ENCODE data around the gene NCF4.

- PRO-cap = no peak
These were observed 121.3 kb downstream of the APOL5 start for GRCh38 chr22:35838925-35839332.

GRCh38 chr22:35903069-35903667 lies 125.5 kb downstream of the RBFOX2 start:
- PRO-cap = no peak

DNA sequence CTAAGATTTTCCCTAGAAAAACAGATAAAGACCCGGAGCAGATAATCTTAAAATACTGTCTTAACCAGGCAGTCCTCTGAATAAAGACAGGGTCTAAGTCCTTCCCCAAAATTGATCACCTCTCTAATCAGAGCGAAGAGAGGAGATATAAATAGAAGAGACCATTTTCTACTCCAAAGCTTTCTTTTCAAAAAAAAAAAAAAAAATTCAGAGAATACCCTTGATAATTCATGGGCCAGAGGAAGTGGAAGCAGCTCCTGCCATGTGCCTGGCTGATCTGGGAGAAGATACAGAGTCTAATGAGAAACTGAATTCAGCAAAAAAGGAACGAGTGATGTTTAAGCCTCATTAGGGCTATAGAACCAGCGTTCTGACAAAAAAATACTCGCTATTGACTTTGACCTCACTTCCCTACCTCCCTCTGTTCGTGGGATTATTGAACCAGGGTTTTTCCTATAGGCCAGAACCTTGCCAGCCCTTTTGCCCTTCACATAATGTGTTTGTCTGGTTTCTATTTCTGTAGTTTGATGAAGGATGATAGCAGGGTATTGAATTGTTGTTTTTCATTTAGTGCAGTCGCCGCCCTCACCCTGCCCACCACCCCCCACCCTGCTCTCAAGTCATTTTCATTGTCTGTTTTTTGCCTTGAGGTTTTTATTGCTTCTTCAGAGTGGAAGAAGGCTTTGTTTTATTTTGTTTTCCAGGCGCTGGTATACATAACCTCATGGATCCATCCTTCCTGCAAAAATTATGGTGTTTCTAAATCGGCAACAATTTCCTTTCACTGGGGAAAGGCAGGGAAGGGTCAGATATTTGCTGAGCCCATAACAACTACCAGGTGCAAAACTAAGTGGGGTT lies 7.6 kb upstream of the RBFOX2 start:
- PRO-cap = no peak

DNA sequence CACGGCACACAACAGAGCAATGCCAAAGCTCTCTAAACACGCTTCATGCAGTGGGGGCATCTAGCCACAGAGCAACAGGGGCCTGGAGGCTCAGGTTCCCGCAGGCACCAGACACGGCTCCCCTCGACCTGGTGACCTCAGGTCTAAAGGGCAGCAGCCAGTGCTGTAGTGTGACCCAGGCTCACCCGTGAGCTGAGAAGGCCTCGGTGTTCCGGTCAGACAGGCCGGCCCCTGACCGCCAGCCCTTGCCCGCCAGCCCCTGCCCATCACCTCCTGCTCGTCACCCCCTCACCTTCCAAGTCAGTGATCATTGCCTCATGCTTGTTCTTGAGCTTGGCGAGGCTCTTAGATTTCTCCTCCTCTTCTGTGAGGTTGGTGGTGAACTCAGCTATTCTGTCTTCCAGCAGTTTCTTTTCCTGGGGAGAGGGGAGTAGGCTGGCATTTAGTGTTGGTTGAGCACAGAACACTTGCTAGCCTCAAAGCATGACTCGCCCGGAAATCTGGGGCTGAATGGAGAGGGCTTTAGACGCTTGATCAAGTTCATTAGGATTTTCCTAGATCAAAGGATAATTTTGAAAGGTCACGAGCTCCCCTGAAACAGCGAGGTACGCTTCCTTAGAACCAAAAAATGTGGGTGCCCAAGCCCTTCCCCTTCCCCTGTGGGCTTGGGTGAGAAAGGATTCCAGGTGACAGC lies 45.8 kb downstream of the APOL1 start:
- PRO-cap = no peak

GRCh38 chr22:36322745-36323207 lies 65.0 kb downstream of the MYH9 start:
- PRO-cap = no peak

DNA sequence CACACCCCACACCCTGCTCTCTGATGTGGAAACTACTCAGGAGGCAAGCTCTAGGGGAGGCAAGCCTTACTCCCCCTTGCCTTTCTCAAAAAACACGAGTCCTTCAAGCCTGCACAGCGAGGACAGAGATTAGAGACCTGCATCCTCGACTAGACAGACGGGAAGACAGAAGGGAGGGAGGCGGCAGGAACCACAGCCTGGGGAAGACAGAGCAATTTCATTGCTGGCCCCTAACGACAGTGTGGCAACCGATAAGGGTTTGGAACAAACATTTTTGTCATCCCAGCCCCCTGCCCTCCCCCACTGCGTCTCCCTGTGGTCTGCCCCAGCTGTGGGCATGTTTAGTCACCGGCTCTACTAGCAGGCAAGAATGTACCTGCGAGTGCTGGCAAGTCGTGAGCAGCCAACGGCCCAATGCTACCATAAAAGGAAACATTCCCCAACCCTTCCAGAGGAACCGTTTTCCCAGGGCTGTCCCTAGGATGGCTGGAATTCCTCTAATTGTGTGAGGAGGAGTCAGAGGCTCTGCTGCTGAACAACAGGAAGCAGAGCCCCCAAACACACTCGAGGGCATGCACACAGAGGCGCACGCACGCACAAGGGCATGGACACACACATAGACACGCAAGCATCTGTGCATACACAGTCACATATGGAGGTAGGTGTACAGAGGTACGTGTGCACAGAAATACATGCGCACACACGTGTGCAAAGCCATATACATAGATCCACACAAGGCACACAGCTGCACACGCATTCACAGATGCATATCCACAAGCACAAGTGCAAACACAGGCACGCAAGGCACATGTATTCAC lies 58.4 kb downstream of the MYH9 start:
- PRO-cap = no peak

- PRO-cap = no peak
These were observed 53.8 kb downstream of the MYH9 start for GRCh38 chr22:36334005-36334320.

GRCh38 chr22:36356624-36357777 lies 30.8 kb downstream of the MYH9 start:
- PRO-cap = no peak

DNA sequence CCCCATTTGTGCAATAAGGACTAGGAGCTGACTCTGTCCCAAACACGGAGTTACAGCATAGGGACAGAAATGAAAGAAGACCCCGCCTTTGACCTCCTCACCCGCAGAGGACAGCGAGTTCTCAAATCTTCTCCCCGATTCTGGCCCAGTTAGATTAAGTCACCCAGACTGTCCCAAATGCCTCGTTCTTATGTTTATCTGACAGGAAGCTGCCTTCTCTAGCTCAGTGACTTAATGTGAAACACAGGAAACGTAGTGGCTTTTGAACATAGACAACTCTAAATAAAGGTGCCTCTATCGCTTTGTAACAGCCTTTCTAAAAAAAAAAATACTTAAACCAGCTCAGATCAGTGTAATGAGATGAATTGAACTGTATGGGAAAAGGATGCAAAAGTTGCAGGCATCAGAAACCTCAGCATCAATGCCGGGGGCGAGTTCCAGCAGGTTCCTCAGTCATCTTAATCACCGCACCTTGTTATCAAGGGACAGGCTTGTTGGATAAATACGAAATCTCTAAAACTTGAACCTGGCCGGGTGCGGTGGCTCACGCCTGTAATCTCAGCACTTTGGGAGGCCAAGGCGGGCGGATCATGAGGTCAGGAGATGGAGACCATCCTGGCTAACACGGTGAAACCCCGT lies 10.5 kb downstream of the MYH9 start:
- PRO-cap = no peak

DNA sequence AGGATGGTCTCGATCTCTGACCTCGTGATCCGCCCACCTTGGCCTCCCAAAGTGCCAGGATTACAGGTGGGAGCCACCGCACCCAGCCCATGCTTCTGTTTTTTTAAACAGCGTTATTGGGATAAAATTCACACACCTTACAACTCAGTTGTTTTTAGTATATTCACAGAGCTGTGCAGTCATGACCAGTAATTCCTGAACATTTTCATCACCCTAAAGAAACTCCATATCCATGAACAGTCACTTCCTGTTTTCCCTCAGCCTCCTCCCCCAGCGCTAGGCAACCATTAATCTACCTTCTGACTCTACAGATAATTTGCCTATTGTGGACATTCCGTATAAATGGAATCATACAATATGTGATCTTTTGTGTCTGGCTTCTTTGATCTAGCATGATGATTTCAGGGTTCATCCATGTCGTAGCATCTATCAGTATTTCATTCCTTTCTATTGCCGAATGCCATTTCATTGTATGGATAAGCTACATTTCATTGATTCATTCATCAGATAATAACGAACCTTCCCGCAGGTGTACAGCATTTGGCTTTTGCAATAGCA lies 10.8 kb upstream of the MYH9 start:
- PRO-cap = no peak

DNA sequence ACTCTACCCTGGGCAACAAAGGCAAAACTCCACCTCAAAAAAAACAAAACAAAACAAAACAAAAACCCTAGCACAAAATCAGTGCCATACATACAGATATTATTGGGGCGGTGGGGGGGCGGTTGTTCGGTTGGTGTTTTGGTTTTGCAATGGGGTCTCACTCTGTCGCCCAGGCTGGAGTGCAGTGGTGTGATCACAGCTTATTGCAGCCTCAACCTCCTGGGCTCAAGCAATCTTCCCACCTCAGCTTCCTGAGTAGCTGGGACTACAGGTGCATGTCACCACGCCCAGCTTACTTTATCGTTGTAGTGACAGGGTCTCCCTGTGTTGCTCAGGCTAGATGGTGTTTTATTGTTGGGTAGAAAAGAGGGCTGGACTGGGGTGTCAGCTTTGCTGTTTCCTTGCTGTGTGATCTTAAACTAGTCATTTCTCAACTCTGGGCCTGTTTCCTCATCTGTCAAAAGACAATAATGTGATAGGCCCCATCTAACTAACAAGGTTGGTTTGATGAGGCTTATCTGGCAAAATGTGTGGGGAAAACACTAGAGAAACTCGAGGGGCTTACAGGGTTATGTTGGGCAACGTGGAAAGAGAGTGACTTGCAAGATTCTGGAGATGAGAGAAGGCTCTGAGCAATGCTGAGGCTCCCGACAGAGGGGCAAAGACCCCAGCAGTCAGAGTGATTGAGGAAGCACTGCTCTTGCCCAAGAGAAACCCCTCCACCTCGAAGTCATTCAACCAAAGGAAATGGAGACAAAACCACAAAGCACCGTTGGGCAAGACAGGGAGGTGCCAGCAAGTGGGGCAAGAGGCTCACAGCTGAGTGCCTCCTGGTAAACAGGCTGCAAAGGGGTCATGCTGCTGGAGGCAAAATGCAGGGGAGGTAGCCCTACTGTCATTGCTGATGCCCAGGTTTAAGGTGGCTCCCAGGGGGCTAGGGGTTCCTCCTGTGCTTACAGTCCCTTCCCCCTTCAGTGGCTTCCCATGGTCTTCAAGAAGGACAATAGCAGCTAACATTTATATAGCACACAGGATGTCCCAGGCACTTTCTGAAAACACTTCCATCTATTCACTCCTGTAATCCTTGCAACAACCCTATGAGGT lies 17.7 kb upstream of the MYH9 start:
- PRO-cap = no peak

DNA sequence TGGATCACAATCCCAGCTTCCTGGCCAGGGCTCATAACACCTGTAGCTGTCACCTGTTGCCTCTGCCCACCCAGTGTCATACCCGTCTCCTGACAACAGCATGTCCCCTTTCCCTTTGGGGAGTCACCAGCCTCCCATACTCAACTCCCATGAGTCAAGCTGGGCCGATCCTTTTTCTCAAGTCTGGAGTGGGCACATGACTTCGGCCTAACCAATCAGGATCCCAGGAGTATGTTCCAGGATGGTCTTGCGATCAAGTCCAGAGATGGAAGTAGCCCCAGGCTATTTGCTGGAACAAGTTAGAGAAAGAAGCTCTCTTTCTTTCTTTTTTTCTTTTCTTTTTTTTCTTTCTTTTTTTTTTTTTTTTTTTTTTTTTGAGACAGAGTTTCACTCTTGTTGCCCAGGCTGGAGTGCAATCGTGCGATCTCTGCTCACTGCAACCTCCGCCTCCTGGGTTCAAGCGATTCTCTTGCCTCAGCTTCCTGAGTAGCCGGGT lies 27.8 kb upstream of the MYH9 start:
- PRO-cap = no peak

- PRO-cap = no peak
These were observed 29.8 kb downstream of the TXN2 start for GRCh38 chr22:36451457-36452230.

- PRO-cap = no peak
These were observed 25.5 kb downstream of the TXN2 start for GRCh38 chr22:36455959-36456303.

GRCh38 chr22:36554073-36554647 lies 25.2 kb upstream of the EIF3D start:
- PRO-cap = no peak

DNA sequence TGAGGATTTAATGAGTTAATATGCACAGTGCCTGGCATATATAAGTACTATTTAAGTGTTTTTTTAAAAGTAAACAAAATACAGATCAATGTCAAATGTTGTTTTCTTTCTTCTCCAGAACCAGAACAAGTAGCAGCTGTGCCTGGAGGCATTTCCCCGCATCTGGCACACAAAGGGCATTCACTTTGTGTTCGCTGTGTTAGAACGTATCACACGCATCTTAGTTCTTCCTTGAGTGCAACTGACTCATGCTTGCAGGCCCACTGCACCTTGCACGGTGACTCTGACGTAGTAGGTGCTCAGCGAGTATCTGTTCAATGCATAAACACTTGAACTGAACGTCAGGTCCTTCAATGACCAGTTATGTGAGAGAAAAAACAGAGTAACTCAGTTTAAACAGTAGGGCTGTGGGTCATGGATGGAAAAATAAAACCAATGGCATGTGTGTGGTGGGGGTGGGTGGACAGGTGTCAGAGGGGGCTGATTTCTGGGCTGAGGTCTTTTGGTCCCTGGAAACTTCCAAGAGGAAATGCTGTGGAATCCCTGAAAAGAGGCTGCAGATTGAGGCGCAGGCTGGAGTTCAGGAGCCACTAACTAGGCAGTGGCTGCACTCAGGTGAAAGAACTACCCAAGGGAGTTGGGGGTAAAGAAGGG lies 3.4 kb downstream of the IFT27 start:
- PRO-cap = no peak

DNA sequence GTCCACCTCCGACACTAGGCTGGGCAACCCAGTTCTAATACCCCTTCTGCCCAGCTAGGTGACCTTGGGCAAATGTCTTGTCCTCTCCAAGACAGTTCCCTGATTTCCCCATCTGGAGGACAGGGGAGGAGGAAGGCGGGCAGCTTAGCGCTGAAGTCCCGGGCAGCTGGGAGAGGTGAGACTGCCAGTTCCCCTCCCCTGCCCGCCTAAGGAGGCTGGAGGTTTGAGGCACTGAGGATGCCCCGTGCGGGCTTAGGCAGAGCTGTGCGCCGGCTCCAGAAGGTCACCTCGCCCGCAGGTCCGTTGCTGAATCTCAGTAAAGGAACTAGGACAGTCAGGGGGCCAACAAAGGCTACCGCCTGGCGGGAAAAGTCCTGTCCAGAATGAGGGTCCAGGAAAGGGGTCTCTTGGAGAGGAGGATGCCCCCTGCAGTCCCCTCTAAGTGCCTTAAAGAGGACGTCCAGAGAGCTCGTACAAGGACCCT lies 650 bp downstream of the PVALB start:
- PRO-cap = no peak

- PRO-cap = unidirectional peak, plus-strand start at chr22:36861043
These were observed at the start of gene NCF4 for GRCh38 chr22:36860755-36861557. NCF4 (plus strand) TSS chr22:36861006.

DNA sequence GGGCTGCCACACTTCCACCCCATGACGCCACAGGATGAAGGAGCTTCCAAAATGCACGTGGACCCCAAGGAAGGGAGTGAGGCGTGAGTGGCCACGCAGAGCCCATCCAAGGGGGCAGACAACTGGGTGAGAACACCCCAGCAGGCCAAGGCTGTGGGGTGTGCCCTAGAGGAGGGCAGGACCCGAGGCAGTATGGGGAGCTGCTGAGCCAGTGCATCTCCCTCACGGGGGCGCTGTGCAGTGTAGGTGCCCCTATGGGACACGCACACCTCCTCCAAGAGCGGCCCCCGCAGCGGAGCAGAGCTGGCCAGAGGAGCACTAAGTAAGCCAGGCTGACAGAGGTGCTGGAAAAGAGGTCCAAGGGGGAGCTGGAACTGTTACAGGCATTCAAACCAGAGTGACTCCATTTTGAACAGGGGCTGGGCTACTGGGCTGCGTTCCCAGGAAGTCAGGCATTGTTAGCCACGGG lies 30.3 kb downstream of the TEX33 start:
- PRO-cap = no peak

GRCh38 chr22:37016141-37016983 lies 2.9 kb downstream of the TST start:
- PRO-cap = no peak